ENCODE data around the gene CXCL3.

DNA sequence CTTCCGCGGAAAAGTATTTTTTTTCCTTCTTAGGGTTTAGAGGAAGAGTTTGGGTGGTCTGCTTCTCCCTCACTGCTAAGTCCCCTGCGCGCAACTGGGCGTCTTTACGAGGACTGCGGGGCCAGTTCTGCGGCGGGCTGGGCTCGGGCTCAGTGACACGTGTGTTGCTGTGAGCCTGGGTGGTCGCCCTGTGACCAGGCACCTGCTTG, 438 bp downstream of the SLC4A4 start:
- RRBS, 2 experiments: no CpG with 5 or more reads among the region's 12 CpGs

- RRBS, 2 experiments: no CpG with 5 or more reads among the region's 4 CpGs
These were observed 49.2 kb downstream of the SLC4A4 start for GRCh38 chr4:71236267-71236712.

GRCh38 chr4:71259784-71260426, 72.8 kb downstream of the SLC4A4 start:
- RRBS, 2 experiments: no CpG with 5 or more reads among the region's 4 CpGs

GRCh38 chr4:72567706-72568812, 962 bp downstream of the ADAMTS3 start:
- RRBS, 2 experiments: 4 to 6% methylated on average over 18 of the region's 45 CpGs

- RRBS, 2 experiments: no CpG with 5 or more reads among the region's 11 CpGs
These were observed 521 bp upstream of the COX18 start for GRCh38 chr4:73070023-73070450.

GRCh38 chr4:73147195-73147897, 77.8 kb upstream of the COX18 start:
- RRBS, 2 experiments: no CpG with 5 or more reads among the region's 2 CpGs

- RRBS, 2 experiments: no CpG with 5 or more reads among the region's 7 CpGs
These were observed 91.6 kb upstream of the COX18 start for GRCh38 chr4:73160995-73161586.

DNA sequence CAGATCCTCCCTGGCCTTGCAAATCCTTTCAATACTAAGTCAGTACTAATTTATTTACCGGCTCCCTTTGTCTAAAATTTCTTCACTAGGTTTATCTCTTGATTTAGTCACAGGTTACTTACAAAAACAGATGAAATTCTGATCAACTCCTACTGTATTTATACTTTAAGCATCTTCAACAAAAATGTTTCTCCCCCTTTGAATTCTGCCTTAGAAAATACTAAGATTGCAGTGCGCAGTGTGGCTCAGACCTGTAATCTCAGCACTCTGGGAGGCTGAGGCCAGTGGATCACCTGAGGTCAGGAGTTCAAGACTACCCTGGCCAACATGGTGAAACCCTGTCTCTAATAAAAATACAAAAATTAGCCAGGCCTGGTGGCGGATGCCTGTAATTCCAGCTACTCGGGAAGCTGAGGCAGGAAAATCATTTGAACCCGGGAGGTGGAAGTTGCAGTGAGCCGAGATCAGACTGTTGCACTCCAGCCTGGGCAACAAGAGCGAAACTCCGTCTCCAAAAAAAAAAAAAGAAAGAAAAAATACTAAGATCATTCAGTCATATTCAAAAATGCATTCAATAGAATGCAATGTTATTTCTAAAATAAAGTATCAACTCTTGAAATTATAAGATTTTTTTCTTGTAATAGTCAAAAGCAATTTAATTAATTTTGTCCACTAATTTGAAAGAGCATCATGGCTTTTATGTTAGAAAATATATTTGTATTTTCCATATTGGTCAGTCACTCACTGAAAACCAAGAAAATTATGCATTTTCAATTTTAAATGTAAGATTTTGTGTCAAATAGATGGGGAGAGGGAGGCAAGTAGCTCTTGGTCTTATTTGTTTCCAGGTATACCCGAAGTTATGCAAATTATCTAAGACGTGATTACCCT, 4.1 kb downstream of the ANKRD17 start:
- RRBS, 2 experiments: no CpG with 5 or more reads among the region's 10 CpGs

- RRBS, 2 experiments: no CpG with 5 or more reads among the region's 6 CpGs
These were observed 14.0 kb downstream of the ALB start for GRCh38 chr4:73418036-73418571.

GRCh38 chr4:73450141-73450919, 14.3 kb downstream of the AFP start:
- RRBS, 2 experiments: no CpG with 5 or more reads among the region's 11 CpGs

DNA sequence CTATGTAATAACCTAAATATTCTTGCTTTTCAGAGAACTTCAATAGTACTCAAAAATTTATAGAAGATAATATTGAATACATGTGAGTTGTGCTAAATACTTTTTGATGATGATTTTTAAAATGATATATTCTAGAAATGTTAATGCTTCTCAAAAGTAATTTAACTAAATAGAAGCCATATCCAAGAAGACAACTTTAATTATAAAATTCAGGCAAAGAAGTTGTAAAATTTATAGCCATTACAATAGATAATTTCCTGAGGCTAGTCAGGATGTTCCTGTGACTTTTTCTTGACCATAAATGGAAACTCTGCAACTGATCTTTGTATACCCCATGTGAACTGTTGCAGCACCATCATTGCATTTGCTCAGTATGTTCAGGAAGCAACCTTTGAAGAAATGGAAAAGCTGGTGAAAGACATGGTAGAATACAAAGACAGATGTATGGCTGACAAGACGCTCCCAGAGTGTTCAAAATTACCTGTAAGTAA, 2.4 kb downstream of the AFM start:
- RRBS, 2 experiments: no CpG with 5 or more reads among the region's 1 CpG

DNA sequence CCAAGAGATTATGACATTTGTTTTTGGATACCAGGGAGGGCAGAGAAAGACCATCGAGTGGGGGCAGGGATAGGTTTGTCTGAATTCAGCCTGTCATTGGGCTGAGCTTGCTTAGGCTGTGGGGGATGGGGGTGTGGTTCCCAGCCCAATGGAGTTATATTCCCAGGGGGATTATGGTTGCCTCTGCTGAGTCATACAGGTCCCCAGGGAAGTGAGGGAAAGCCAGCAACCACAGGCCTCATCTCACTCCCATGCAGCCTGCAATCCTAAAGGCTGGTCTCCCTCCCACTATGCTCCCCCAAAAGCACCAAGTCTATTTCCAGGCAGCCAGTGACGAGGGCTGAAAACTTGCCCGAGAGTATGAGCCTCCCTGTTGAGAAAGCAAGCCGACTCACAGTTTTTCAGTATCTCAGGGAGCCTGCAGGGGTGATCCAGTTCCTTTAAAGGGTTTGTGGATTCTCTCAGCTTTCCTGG, 39.3 kb downstream of the AFM start:
- RRBS, 2 experiments: no CpG with 5 or more reads among the region's 4 CpGs

DNA sequence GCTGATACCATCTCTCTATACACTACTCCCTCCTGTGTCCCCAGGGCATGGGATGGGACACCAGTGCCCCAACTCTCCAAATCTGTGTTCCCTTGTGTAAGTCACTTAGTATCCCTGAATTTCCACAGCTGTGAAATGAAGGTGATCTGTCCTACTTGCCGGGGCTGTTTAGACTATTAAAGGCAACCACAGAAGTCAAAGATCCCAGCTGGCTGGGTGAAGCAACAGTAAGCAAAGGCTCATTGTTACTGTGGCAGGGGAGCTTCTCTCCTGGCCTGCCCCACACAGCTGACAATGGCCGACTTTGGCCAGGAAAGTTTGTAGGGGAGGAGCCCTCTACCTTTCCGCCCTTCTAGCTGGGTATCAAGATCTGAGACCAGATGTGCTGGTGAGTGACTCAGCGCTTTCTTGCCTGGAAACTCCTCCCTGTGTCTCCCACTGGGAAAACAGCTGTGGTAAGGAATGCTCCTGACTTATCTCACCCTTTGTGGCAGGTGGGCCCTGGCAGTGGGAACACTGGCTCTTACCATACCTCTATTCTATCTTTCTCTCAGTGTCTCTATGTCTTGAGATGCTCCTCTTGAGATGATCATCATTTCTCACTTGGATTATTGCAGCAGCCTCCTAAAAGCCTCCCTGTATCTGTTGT, 21.0 kb downstream of the RASSF6 start:
- RRBS, 2 experiments: no CpG with 5 or more reads among the region's 4 CpGs

- RRBS, 2 experiments: no CpG with 5 or more reads among the region's 3 CpGs
These were observed 16.8 kb downstream of the RASSF6 start for GRCh38 chr4:73603387-73603811.

GRCh38 chr4:73669689-73670187, 49.5 kb upstream of the RASSF6 start:
- RRBS, 2 experiments: no CpG with 5 or more reads among the region's 11 CpGs

DNA sequence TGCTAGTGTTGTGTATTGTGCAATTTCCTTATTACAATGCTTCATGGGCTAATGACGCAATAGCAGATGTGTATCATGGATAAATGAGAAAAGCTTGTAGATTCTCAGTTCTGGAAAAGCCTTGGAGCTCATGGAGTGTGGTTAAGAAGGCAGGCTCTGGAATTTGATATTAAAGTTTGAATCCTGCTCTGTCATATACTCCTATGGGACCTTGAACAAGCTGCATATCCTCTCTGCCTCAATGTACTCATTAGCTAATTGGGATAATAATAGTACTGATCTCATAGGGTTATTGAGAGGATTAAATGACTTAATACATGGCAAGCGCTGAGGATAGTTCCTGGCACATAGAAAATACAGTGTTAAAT, 18.8 kb upstream of the CXCL8 start:
- RRBS, 2 experiments: no CpG with 5 or more reads among the region's 2 CpGs

DNA sequence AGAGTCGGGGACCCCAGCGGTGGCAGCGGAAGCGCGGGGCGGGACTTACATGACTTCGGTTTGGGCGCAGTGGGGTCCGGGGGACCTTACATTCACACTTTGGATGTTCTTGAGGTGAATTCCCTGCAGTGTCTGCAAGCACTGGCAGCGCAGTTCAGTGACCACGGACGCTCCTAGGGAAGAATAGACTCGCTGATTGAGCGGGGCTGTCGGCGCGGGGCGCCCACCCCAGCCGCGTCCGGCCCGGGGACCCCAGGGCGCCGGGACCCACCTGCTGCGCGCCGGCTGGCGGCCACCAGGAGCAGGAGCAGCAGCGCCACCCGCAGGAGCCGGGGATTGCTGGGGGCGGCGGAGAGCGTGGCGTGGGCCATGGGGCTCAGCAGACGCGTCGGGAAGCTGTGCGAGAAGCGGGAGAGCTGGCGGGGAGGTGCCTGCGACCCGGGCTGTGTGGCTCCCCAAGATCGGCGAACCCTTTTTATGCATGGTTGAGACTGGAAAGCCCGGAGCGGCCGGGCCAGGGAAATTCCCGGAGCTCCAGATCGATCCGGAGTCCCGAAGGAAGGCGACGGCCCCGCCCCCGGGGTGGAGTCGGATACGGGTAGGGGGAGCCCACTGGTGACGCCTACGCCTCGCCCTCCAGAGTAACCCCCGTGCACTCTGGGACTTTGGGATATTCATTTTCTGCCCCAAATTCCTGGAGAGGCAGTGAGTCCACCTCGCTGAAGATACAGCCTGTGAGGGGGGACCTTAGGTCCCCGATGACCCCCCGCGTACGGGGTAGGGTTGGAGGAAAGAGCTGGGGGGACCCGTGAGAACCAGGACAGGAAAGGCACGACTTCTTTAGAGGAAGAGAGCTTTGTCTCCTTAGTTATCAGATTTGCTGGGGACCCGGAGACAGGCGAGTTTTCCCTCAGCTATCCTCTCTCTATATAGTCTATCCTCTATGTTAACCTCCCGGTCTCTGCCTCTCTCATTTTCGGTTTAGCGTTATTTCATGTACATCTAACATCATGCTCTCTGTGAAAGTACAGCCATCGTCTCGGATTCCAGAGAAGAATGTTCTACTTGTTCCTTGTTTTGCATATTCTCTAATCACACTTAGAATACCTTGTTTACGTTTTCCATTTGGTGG, at the start of gene CXCL3:
TSS of gene CXCL3 (minus strand) at position 449 of the 1,132 bp plus-strand sequence.
- RRBS, 2 experiments: 4 to 12% methylated on average over 4 of the region's 77 CpGs

DNA sequence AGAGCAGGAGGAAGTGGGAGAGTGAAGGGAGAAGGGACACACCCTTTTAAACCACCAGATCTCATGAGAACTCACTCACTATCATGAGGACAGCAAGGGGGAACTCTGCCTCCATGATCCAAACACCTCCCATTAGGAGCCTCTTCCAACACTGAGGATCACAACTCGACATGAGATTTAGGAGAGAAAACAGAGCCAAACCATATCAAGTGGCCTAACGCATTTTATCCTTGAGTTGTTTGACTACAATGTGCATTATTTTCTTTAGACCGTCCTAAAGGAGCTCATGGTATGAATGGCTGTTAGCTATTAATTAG, 19.8 kb downstream of the CXCL2 start:
- RRBS, 2 experiments: no CpG with 5 or more reads among the region's 3 CpGs

- RRBS, 2 experiments: no CpG with 5 or more reads among the region's 1 CpG
These were observed 3.0 kb downstream of the CXCL2 start for GRCh38 chr4:74096075-74096312.

- RRBS, 2 experiments: no CpG with 5 or more reads among the region's 7 CpGs
These were observed 1.5 kb downstream of the AREG start for GRCh38 chr4:74446361-74446848.

Data from LNCaP clone FGC (cell line).